ENCODE data around the gene CCSER2.

GRCh38 chr10:80462350-80462730 is 8.2 kb downstream of the TSPAN14 start:
- PRO-cap: no peak

GRCh38 chr10:80473584-80474609 is 19.8 kb downstream of the TSPAN14 start:
- PRO-cap: no peak

DNA sequence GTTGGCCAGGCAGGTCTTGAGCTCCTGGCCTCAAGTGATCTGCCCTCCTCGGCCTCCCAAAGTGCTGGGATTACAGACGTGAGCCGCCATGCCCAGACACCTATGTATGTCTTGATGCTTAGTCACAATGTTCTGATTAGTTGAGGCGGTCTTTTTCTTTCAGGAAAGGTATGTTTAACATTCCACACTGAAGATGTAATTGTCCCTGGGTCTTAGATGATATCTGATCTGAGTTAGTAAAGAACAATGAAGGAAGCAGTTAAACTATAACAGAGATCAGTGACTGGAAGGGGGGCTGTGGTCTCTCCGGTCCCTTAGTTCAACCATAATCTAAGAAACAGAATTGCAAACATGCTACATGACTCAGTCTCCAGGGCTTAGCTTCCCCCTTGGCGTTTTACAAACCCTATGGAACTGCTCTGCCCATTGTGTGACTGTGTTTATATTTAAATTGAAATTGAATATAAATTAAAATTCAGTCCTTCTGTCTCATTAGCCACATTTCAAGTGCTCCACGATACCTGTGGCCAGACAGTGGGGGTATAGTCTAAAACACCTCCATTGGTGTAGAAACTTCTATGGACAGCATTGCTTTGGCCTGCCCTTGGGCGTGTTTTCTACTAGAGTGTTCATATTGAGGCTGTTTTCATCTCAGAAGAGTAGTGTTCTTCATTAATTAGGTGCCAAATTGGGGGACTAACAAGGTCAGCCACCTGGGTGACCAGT is 31.4 kb upstream of the SH2D4B start:
- PRO-cap: no peak

DNA sequence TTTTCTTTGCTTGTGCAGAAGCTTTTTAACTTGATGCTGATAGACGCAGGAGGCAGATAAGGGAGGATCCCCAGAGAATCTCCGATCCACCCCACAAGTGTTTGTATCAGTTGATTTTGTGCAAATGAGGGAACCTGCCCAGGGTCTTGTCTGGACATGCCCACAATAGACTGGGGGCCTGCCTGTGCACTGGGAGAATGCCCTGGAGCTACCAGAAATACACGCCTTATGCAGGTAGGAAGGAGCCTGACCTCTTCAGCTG is 430.8 kb upstream of the NRG3 start:
- PRO-cap: no peak

DNA sequence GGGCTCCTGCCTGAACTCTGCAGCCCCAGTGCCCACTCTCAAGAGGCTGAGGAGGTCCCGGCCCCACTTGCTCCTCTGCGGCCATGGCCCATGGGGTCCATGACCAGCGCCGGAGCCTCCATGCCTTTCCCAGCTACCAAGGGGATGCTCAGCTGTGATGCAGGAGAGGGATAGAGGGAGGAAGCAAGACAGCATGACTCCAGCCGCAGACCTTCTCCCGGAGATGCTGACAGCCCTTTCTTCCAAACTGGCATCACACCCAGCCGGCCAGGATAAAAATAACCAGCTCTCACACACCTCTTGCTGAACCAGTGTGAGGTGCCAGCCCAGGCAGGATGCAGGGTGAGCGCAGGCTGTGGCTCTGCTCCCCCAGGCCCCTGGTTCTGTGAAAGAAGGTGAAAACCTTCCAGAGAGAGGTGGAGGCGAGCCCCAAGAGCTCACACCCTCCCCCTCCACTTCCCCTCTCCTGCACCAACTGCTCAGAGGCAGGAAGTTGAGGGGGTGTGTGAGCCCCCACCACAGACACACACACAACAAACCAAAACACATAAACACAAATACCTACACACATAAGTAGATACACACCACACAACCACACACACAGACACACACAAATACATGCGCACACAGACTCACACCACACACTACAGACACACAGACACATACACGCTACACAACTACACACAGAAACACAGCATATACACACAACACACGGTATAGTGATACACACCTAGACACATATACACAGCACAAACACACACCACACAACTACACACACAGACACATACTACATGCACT is 4.0 kb downstream of the GPR15LG start:
- PRO-cap: bidirectional peak, plus-strand start at position 311 of the sequence, minus-strand start at position 385 of the sequence

DNA sequence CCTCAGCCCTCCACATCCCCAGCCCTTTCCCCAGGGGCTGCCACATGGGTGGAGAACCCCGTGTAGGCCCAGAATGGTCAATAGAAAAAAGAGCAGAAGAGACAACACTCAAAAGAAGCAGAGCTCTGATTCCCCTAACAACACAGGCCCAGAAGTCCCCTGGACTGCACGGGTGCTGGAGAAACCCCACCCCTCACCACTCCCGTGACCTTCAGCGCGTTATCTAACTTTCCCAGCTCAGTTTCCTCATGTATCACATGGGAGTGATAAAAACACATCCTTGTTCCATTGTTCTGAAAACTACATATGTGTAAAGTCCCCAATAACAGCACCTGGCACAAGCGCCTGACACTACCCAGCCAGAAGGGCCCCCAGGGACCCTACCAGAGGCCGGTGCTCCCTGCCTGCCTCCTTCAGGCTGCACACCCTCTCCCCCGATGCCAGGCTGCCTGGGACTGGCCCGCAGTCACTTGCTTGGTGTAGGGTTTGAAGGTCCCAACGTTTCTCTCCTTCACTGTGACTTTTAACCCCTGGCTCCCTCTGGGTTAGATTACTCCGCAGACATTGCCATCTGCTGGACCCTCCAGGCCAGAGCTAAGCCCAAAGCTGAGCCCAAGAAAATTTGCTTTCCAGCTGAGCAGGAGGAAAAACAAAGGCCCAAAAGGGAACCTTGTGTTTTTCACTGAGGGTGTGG is 6.7 kb downstream of the CDHR1 start:
- PRO-cap: no peak

- PRO-cap: unidirectional peak, plus-strand start at chr10:84328634; unidirectional peak, plus-strand start at chr10:84328724; bidirectional peak, plus-strand start at chr10:84329231, minus-strand start at chr10:84329134
Observed at GRCh38 chr10:84328450-84329344, at the start of gene CCSER2. CCSER2 (plus strand) TSS chr10:84328589.

GRCh38 chr10:85741516-85742059 is 625.0 kb downstream of the GRID1 start:
- PRO-cap: no peak

DNA sequence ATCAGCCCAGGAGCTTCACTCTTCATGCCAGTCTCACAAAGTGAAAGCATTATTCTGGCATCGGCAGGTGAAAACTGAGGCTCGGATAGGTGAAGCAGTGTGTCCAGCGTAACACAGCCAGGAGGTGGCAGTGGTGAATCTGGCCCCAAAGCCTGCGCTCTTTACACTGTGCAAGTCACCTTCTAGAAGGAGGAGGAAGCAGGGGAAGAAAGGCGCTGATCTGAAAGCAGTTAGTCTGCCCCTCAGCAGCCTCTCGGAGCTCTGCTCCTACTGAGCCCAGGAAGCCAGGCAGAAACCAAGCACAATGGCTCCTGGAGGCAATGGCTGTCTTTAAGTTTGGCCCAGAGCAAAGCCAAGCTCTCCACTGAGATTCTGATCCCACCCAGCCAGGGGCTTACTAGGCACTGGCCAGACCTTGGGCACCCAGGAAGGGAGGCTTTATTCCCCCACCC is 104.6 kb downstream of the GRID1 start:
- PRO-cap: no peak

DNA sequence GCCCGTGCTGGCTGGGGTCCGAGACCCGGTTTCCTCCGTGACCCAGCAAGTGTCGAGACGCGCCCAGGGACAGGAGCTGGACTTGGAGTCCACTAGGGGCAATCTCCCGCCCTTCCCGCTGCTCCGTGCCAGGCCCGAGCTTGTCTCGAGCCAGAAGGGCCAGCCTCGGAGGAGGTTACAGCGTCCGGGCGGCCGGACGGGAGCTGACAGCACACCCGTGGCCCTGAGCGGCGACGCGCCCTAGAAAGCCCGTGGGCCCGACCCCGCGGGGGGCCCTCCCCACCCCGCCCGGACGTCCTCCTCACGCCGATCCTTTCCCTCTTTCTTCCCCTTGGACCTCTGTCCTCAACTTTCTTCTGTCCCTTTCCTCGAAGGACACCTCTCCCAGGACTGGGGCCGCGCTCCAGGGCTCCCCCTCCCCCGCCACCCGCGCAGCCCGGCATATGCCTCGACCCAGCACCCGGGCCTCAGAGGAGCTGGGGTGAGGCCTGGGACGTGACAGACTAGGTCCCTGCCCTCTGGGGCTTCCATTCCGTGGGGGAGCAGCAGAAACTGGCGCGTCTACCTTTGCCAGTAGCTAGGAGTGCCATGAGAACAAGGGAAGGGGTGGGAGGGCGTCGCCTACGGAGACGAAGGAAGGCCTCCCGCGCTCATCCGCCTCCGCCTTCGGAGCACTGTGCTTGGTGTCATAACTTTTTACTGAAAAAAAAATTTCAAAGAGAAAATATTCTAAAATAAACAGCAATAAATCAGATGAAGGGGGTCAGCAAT is 34.8 kb upstream of the GRID1 start:
- PRO-cap: no peak

GRCh38 chr10:86632175-86632717 is 22.1 kb upstream of the OPN4 start:
- PRO-cap: no peak

- PRO-cap: no peak
Observed at GRCh38 chr10:86657375-86657770, 3.0 kb downstream of the OPN4 start.

- PRO-cap: no peak
Observed at GRCh38 chr10:86676422-86676997, 8.2 kb downstream of the LDB3 start.

DNA sequence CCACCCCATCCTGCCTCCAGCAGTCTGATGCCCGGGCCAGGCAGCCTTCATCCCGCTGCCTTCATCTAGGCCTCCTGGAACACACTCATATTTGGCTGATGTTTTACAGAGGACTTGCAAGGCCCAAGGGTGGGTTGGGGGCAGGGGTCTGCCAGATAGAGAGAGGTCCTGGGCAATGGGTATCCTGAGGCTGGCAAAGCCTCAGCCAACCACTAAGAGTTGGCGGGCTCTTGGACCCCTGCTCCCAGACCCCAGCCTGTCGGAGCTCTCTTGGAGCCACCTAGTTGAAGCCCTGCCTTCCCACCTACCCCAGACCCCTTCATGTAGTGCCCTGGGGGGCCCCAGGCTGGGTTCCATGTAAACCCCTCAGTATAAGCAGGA is 32.8 kb downstream of the LDB3 start:
- PRO-cap: no peak

DNA sequence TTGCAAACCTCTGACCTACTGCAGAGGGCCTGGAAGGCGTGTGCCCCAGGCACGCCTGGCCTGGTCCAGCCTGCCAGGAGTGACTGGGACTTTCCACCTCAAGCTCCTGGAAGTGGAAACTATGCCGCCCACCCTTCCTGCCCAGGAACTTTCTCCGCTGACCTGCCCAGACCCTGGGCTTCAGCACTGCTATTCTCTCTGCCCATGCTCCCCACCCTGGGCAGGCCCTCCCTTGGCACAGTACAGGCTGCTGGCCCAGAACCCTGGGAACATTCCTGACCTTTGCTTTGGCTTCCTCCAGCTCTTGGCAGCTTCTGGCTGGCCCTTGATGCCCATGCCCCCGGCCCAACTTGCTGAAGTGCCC is 3.7 kb downstream of the MMRN2 start:
- PRO-cap: no peak

DNA sequence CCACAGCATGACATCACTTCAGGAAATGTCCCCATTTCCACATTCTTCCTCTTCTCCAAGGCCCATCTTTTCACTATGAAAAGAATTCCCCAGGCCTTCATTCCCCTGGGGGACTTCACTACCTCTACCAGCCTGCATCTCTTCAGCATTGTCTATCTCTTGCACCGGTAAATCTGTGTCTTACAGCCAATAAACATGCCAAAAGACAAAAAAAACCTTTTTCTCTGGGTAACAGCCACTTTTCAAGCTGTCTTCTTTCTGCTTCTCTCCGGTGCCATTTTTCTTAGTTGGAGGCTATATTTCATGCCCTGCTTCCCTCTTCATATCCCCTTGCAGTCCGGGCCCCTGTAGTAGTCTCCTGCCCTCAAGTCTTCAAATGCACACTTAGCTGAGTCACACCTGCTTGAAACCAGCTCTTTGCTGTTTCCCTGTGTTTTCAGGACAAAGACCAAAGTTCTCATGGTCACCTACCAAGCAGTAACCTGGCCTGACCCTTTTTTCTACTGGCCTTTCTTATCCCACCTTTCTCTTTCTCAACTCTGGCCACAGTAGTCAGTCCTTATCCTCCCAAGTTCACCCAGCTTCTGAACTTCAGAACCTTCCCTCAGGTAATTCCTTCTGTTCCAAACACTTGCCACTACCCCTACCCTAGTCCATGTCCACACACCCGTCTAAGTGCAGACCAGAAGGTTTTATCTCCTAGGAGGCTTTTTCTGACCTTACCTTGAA is 28.5 kb downstream of the GLUD1 start:
- PRO-cap: no peak

- PRO-cap: no peak
Observed at GRCh38 chr10:87081903-87082655, 12.6 kb downstream of the GLUD1 start.

GRCh38 chr10:87107393-87107826 is 12.4 kb downstream of the SHLD2 start:
- PRO-cap: no peak

DNA sequence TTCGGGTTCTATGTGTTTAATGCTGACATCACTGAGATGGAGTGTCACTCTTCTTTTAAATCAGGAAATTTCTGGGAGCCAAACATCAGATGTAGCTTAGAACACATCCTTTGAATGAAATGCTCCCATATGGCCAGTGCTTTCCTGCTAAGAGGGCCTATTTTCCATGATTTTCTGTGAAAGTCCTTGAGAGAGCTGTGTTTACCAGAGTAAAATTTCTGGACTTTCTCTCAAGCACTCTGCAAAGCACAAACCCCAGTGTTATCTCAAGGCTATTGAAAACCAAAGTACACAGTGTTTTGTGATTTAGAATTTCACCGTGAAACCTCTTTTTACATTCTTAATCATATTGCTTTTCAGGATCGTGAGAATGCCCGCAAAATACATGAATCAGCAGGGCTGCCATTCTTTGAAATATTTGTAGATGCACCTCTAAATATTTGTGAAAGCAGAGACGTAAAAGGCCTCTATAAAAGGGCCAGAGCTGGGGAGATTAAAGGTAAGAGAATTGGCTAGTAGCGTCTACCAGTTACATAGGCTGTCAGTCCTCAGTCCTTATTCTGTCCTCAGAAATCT is 54.1 kb downstream of the PAPSS2 start:
- PRO-cap: no peak

GRCh38 chr10:87861928-87862598 is 1.3 kb downstream of the KLLN start:
- PRO-cap: bidirectional peak, plus-strand start at chr10:87862050, minus-strand start at chr10:87862023; bidirectional peak, plus-strand start at chr10:87862563, minus-strand start at chr10:87862424